Natural killer cell (primary cell): ENCODE measurements around the genes PKLR, PAQR6 and GLMP.

DNA sequence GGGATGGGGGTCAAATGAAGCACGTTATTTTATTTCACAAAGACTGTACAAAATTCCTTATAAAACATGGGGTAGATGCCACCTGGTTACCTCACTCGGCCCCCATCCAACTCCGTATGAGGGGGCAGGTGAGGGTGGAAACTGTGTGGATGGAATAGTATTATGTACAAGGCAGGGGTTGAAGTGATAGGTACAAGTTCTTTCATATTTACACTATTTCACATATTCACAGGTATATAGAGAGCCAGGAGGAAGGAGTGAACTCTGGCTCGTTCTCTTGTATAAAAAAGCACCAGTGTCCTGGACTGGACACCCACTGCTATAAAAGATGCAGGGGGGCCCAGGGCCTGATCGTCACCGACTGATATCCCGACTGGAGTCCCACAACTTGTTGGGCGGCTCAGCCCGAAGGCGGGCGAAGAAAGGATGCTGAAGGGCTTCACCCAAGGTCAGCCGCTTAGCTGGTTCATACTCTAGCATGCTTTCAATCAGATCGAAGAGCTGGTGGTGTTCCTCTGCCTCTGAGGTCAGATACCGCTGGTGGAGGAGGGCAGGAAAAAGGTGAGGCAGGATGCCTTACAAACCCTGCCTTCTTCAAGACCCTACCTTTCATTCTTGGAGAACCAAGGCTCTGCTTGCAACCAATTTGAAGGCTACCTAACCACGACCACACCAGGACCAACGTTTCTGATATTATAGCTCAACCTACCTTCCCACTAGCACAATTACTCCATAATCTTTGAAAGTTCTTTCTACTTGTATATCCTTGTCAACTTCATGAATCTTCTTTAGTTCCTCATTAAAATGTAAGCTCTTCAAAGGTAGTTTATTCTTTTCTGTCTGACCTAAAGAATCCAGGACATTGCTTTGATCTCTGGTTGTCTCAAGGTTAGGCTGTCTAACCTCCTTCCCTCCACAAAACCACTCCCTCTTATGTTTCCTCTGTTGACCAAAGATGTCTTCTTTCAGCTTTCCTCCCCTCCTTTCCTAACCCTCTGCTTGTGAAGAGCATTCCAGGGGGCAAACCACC lies 1.0 kb upstream of the SCAMP3 start:
- PRO-cap, result no peak

DNA sequence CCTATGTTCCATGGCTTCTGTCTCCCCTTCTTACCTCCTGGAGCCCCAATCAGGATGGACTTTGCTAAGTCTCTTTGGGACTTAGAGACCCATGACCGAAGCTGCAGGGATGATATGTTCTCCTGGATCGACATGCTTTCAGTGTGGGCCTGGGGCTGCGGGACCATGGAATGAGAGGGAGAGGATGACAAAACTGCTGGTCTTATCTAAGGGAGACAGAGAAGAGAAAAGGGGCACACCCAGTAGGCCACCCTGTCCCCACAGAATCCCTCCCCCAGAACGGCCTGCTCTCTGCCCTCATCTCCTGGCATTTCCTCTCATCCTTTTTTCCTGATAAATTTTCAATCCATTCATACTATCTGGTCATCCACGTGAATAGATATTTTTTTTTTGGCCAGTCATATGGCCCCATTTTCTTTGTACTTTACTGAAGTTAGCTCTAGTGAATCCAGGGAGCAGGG lies at the start of gene PKLR:
Gene PKLR (minus strand): TSS at position 177 of the 461 bp plus-strand sequence.
- PRO-cap, result no peak

- PRO-cap, result no peak
These were observed 4.5 kb downstream of the FDPS start for GRCh38 chr1:155313004-155313807.

- PRO-cap, result unidirectional peak, plus-strand start at chr1:155562187
These were observed 633 bp downstream of the ASH1L start for GRCh38 chr1:155562091-155562248.

GRCh38 chr1:155610481-155610780 lies 413 bp downstream of the MSTO1 start:
- PRO-cap, result no peak

DNA sequence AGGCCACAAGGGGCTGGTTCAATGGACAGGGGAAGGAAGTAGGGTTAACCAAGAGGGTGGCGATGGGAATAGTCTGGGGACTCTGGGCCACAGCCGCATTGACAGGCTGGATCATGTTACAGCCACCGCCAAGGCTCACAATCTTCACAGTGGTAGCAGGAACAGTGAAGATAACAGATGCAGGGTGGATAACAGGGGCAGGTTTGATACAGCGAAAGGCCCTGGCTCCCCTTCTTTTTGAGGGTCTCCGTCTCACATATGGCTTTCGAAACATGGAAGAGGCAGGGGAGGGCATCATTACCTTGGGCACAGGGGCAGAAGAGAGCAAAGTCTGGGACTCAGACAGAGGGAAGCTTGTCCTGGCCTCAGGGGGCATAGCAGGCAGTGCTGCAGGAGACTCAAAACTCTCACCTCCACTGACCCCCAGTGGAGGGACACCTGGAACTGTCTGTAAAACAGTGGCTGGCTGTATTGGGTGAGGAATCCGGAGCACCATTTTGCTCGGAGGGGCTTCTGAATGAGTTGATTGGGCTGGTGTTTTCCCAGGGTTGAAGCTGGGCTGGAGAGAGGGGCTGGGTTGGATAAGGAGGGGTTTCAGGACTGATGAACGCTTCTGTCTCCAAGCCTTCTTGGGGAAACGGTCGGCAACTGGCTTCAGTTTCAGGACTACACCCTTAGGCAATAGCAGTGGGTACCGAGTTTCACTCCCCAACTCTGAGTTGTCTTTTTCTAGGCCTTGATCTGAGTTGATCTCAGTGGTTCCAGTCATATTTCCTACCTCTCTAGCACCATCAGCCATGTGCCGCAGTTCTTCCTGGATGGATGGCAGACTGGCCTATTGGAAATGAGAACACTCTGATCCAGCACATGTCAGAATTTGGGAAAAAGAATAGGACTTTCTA lies 28.2 kb downstream of the YY1AP1 start:
- PRO-cap, result no peak

DNA sequence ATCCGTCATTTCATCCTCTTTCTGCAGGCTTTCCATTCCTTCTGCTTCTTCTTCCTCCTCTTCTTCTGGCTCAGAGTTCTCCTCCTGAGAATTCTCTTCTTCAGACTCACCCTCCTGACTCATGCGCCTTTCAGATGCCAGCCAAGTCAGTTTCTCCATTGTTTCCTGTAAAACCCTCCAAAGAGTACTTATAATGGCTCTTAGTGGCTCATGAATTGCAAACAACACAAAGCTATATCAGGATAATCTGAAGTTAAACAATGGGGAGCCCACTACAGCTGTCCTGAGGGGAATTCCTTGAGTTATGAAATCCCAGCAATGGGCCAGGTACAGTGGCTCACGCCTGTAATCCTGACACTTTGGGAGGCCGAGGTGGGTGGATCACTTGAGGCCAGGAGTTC lies 74.5 kb downstream of the DAP3 start:
- PRO-cap, result no peak

- PRO-cap, result no peak
These were observed 18.1 kb downstream of the RIT1 start for GRCh38 chr1:155892962-155893541.

DNA sequence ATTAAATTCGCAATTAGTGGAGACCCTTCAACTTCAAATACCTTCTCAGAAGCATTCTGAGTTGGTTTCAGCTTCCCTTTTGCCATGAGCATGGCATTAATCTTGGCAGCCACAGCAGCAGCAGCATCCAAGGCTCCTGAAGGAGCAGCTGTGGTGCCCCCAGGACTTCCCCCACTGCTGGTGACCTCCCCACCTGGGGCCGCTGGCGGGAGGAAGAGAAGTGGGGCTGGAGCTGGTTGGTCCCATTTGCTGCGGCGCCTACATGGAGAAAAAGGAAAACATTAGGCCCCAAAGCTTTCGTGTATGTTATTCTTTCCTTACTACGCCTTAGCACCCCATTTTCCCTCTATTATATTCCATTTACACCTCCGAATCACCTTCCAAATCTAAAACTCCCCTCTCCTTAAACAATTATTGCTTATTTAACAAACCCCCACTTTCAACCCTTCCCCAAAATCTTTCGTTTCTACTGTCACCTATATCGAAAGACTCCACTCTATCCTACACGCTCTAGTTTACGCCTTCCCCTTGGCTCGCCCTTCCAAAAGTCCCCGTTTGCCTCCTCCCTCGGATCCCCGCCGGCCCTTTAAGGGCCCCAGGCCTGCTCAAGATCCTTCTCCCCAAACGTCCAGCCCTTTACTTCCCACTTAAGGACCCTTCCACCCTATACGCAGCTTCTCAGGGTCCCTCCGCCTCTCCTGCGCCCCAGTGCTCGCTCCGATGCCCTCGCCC lies 455 bp downstream of the KHDC4 start:
- PRO-cap, result no peak

DNA sequence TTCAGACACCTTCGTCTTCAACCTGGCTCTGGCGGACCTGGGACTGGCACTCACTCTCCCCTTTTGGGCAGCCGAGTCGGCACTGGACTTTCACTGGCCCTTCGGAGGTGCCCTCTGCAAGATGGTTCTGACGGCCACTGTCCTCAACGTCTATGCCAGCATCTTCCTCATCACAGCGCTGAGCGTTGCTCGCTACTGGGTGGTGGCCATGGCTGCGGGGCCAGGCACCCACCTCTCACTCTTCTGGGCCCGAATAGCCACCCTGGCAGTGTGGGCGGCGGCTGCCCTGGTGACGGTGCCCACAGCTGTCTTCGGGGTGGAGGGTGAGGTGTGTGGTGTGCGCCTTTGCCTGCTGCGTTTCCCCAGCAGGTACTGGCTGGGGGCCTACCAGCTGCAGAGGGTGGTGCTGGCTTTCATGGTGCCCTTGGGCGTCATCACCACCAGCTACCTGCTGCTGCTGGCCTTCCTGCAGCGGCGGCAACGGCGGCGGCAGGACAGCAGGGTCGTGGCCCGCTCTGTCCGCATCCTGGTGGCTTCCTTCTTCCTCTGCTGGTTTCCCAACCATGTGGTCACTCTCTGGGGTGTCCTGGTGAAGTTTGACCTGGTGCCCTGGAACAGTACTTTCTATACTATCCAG lies 614 bp downstream of the RXFP4 start:
- PRO-cap, result no peak

DNA sequence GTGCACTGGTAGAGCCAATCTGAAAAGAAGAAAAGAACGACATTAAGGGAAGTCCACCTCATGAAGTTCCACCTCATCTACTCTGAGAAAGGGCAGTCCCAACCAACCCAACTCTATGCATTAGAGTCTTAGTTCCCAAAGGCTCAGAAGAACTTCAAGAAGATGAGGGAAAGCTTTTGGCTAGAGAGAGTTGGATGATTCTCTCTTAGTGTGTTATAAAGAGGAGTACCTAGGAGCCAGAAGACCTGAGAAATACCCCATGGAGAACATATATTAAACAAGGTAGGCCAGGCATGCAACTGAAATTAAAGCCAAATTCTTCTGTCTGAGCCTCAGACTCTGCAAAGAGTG lies 8.9 kb downstream of the SSR2 start:
- PRO-cap, result no peak

DNA sequence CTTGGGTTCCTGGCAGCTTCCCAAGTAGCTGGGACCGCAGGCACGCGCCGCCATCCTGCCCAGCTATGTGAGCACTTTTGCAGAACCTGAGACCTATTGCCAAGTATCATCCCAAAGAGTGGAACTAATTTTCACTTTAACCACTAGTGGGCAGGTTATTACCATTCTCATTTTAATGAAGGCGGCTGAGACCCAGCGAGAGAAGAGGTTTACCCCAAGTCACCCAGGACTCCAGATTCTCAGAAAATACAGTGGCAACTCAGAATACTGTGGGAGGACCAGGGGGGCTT lies 7.4 kb upstream of the SEMA4A start:
- PRO-cap, result no peak

DNA sequence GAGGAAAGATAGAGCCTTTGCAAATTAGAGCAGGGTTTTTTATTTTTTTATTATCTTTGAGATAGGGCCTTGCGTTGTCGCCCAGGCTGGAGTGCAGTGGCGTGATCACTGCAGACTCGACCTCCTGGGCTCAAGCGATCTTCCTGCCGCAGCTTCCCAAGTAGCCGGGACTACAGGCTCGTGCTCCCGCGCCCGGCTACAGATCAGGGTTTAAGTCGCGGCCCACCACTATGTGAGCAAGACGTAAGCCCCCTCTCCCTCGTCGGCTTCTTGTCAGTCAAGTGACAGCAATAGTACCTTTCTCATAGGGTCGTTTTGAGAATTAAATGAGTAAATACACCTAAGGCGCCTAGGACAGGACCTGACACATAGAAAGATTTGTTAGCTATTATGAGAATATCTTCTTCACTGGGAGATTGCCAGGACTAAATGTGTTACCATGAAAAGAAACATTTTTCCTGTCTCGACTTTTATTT lies 663 bp downstream of the PMF1 start:
- PRO-cap, result no peak

DNA sequence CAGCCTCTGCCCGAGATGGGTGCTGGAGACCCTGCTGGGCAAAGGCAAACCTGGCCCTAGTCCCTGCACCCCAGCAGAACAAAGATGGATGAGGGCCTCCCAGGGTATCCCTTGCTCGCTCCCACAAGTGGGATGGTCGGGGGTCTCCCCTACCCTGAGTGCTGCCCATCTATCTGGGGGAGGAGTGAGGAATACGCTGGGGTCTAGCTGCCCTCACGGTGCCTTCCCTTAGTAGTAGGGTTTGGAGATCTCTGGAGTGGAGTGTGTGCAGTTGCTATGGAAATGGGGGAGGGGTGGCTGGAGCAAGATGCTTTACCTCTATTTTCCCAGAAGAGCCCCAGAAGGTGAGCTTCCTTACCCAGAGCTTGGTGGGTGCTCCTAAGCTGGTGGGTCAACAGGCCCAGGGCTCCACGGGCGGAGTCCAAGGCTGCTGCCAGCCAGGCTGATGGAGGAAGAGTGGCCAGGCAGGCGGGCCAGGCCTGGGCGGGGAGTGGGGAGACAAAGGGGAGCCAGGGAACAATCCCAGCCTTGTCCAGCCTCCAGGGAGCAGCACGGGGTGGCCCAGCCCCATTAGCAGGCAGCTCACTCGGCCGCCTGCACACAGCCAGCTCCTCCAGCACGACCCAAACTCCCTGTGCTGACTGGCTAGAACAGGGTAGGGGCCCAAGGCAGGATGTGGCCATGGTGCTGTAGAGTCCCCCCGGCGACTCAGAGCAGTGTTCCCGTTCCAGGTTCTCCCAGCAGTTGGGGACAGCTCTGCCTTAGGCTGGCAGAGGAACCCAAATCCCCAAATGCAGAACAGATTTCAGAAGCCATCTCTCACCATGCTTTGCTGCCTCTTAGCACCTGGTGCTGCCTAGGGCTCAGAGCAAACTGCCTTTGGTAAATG lies at the start of gene PAQR6:
Gene PAQR6 (minus strand): TSS at position 458 of the 889 bp plus-strand sequence.
- PRO-cap, result no peak

- PRO-cap, result unidirectional peak, minus-strand start at chr1:156295658
These were observed at the start of gene GLMP for GRCh38 chr1:156295494-156295866. GLMP (minus strand) TSS chr1:156295679.

DNA sequence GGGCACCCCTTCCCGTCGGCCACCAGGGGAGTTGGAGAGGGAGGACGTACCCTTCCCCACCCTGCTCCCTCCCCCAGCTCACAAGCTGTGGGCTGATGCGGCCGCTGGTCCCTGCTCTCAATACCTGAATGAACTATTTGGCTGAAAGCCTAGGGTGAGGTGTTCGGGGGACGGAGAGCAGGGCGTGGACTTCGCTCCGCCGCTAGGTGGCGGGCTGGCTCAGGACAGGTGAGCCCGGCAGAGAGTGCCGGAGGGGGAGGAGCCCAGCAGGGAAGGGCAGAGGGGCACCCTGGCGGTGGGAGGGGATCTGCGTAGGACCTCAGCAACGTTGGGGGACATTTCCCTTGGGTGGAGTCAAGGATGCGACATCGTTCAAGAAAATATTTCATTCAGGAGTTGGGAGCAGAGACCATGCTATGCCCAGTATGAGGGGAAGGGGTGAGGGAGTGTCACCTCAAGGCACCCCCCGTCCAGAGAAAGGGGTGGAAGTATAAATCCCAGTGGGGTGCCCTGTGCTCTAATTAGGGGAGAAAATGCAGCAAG lies 12.0 kb upstream of the RHBG start:
- PRO-cap, result no peak

DNA sequence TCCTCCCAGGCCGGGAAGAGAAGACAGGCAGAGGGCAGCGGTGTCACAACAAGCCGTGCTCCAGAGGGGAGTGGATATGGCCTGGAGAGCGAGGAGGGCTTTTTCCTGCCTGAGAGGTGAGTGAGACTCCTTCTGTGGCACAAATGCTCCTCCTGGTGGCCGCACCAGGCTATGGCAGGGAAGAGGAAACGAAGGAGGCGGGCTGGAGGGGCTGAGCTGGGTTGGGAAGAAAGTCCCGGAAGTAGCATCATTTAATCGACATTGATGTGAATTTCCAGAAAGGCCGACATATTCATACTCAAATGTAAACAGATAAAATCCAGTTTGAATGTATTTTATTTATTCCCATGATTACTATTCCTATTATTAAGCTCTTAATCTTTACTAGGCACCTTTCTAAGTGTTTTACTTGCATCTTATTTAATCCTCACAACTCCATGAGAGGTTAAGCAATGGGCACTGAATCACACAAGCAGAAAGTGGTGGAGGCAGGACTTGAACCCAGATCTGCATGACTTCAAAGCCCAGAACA lies 54.7 kb downstream of the MEF2D start:
- PRO-cap, result no peak

- PRO-cap, result no peak
These were observed 35.2 kb downstream of the MEF2D start for GRCh38 chr1:156465296-156465942.

DNA sequence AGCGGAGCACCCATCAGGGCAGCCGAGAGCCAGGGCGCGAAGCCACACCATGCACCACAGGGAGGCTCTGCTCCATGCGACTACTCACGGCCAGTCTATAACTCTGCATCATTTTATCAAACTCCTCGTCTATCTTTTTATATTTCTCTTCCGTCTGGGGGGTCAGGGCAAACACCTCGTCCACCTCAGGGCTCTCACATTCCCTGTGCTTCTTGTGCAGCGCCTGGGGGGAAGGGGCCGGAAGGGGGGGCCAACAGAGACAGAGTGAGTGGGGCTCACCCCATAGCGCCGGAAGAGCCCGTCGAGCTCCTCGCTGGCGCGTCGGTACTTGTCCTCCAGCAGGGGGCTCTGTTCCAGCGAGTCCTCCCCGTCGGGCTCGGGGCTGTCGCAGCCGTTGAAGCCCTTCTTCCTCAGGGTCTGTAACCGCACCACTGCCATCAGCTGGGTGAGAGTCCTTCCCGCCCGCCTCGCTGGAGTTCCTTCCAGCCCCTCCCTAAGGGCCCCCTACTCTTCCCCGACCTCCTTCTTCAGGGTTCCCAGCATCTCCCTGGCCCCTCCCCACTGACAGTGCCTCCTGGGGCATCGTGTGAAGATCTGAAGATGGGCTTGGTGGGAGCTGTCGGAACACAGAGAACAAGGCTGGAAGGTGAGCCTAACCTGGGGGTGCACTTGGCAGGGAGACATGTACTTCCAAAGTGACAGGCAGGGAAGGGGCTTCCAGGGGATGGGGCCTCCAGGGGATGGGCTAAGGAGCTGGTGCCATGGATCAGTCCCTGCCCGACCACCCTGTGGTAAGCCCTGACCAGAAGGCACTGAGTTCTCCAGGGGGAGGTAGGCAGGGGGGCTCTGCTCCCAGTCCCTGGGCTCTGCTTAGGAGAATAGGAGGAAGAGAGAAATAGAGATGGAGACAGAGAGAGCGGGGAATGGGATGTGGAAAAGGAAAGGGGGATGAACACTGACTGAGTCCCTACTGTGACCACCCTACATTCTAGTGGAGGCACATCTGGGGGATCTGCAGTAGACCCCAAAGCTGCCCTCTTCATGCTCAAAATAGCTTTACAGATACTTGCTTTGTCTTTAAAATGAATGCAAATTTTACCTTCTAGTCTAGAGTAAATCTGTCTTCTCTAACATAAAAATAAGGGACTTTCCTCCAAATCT lies 19.6 kb downstream of the MEF2D start:
- PRO-cap, result no peak

DNA sequence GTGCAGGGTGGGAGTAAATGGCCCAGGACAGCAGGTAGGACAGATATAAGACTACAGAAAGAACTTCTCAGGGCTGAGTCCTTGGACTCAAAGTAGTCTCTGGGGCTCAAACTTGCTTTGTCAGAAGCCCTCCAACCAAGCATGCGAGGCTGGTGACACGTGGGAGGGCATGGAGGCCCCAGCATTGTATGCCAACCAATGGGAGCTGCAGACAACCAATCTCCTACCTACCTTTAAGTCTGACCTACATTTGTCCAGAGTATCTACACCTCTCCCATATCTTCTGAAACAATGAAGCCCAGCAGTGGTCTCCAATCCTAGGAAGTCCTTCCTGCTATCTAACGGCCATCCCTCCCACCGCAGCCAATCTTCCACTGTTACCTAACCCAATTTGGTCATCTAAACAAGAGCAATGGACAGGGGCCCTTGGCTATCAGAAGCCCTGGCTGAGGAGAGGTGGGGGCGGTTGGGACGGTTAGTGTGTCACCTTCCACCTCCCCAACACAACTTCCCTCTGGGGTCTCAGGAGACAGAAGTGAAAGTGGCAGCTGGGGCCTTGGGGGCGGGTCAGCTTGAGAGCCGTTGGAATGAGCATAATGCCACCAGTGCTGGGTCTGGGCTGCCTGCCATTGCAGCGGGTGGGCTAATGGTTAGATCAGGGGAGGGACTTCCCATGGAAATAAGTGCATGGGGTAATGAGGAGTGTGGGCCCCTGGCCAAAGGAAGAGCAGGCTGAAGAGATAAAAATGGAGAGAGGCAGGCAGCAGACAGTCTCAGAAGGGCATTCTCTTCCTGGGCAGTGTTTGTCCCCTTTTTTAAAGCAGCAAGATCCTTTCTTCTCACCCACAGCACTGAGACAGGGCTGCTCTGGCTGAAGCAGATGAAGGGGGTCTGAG lies 8.1 kb downstream of the MEF2D start:
- PRO-cap, result no peak